Tongue (tissue), 2 donors: ENCODE measurements around the genes ANO5, ANO3, METTL15 and MPPED2.

DNA sequence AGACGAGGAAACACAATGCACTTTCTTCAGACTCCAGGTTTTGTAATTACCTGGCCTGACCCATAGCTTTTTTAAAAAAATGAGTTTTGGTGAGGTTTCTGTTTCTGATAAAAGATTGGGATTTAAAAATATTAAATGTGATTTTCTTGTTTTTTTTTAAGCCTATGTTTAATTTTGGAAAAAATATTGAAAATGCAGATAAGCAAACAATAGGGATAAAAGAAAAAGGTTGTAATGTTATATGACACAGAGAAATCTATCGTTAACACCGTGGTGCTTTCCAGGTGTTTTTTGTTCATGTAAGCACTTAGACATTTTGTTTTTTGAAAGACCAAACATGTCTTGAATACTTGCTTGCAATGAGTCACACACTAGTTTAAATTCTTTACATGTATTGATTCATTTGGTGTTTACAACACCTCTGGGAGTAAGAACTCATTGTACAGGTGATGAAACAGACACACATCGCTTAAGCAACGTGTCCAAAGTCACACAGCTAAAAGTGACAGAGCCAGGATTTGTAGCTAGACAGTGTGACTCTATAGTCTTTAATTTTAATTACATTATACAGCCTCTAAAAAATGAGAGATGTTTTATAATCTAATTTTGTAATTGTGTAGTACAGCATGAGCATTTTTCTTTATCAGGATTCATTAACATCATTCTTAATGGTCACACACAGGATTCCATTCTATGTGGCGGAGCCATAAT is 149.0 kb downstream of the DBX1 start:
- RAMPAGE, long total RNA: no peak

- RAMPAGE, long total RNA: no peak
Observed at GRCh38 chr11:20118080-20118808, 42.0 kb downstream of the DBX1 start.

DNA sequence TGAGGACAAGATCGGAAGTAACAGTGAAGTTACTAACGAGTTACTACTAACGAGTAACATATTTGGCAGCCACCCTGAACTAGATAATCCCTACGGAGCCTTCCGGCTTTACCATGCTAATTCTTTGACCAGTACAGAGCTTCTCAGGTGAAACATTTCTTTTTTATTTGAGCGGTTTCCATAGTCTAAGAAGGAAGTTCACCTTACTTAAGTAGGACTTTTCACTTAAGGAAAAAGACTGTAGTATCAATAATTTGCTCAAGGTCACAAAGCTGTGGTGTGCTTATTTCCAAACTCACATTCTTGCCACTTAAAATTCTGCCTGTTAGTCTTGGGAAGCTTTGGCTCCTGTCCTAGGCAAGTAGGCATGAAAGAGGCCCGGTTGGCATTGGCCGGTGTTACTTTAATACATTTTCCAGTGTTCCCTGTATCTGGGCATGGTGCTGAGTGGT is 1.0 kb downstream of the PRMT3 start:
- RAMPAGE, long total RNA: no peak

DNA sequence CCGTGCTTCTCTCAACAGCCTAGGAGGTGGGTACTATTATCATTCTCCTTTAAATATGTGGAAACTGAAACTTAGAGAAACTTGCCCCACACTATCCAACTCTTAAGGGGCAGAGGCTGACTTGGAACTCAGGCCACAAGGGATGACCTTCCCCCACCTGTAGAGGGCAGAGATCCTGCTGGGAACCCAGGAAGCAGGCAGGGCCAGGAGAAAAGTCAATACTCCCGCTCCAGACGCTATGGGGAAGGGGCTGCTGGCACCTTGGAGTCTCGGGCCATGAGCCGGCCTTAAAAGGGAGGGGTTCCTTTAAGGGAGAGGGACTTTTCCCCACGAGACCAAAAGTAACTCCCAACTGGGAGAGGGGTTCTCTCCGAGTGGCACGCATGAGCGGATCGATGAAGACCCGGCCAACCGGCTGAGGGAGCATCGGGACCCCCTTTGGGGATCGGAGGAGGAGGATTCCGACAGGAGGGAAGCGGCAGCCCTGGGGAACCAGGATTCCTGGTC is 576 bp upstream of the ANO5 start:
- RAMPAGE, long total RNA: no peak

DNA sequence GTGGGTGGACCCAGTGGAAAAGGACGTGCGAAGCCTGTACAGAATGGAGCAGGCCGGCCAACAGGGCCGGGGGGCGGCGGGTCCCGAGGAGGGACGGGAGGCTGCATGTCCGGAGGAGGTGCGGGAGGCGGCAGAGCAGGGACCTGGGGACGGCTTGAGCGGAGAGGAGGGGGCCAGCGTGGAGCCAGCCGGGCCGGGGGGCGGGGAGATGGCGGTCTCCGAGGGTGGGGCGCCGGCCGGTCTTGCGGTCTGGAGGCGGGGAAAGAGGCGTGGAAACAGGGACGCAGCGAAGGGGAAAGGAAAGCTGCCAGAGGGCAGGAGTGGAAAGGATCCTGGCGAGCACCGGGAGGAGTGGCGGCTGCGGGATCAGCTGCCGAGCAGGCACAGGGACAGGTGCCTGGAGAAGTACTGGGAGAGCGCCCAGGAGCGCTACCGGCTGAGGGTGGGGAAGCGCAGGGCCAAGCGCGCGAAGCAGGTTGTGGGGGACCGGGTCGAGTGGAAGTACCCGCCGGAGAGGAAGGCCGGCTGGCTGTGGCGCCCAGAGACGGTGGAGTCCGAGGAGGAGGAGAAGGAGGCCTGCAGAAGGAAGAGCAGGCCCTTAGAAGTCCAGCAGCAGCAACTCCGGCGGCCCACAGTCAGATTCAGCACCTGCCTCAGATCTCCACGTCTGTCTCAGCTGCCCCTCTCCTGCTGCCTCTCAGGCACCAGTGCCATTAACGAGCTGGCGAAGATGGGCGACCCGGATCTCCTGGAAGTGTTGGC is at the start of gene ANO5:
TSS of gene ANO5 (plus strand) at position 323 of the 762 bp plus-strand sequence.
- RAMPAGE, long total RNA: no peak

GRCh38 chr11:22528421-22529319 is 97.0 kb downstream of the FANCF start:
- RAMPAGE, long total RNA: no peak

- RAMPAGE, long total RNA: no peak
Observed at GRCh38 chr11:24734744-24735295, 238.0 kb downstream of the LUZP2 start.

GRCh38 chr11:26331922-26332523 is at the start of gene ANO3:
ANO3 (plus strand) TSS chr11:26332130.
- RAMPAGE, long total RNA: no peak

DNA sequence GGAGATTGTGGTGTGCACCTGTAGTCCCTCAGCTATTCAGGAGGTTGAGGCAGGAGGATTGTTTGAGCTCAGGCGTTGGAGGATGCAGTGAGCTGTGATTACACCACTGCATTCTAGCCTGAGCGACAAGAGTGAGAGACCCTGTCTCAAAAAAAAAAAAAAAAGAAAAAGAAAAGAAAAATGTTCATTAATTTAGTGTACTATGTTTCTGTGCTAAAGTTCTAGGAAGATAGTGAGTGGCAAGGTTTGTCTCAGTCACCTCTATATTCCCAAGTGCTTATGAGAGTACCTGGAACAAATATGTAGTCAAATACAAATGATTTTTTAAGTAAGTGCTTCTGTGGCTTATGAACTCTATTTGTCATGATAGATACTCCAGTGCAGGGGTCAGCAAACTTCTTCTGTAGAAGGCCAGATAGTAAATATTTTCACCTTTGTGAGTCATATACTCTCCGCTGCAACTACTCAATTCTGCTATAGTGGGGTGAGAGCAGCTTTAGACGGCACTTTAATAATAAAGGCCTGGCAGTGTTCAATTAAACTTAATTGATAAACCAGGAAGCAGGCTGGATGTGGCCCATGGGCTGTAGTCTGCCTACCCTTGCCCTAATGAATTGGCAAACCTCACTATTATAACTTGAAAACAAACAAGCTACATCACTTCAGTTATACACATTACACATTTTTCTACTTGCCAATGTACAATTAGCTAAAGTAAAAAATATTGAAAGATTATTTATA is 12.3 kb upstream of the CCDC34 start:
- RAMPAGE, long total RNA: no peak

DNA sequence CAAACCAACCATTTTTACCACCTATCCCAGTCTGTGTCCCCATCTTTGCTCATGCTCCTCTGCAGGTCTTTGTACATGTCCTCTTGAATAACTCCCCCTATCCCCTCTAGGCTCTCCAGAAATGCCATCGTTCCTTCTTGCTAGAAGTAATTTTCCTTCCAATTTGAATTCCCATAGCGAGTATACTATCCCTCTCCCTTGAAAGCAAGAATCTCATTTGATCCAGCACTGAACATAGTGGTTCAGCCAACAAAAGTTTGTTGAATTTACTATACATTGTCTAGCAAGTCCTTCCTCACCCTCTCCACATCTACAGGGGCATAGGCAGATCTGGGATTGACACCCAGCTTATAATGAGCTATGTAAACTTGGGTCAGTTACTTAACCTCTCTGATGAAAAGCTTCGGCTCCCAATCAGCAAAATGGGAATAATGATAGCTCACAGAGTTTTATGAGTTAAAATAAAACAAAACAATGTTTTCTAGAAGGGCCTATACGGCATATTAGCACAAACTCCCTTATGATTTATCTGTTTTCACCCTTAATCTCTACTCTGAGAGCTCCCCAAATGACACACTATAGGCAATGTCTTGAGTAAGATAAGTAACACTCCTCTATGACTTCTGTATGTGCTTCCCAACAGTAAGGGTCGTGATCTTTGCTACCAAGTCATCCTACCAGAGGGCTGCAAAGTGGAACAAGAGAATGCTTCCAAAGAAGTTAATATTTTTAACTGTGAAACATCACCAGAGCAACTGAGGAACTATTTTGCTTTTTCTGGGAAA is 43.2 kb upstream of the CCDC34 start:
- RAMPAGE, long total RNA: no peak

- RAMPAGE, long total RNA: no peak
Observed at GRCh38 chr11:27468959-27469507, 3.6 kb downstream of the LGR4 start.

GRCh38 chr11:27514438-27514942 is 7.9 kb upstream of the LIN7C start:
- RAMPAGE, long total RNA: no peak

- RAMPAGE, long total RNA: no peak
Observed at GRCh38 chr11:27718848-27719609, 18.8 kb upstream of the BDNF start.

DNA sequence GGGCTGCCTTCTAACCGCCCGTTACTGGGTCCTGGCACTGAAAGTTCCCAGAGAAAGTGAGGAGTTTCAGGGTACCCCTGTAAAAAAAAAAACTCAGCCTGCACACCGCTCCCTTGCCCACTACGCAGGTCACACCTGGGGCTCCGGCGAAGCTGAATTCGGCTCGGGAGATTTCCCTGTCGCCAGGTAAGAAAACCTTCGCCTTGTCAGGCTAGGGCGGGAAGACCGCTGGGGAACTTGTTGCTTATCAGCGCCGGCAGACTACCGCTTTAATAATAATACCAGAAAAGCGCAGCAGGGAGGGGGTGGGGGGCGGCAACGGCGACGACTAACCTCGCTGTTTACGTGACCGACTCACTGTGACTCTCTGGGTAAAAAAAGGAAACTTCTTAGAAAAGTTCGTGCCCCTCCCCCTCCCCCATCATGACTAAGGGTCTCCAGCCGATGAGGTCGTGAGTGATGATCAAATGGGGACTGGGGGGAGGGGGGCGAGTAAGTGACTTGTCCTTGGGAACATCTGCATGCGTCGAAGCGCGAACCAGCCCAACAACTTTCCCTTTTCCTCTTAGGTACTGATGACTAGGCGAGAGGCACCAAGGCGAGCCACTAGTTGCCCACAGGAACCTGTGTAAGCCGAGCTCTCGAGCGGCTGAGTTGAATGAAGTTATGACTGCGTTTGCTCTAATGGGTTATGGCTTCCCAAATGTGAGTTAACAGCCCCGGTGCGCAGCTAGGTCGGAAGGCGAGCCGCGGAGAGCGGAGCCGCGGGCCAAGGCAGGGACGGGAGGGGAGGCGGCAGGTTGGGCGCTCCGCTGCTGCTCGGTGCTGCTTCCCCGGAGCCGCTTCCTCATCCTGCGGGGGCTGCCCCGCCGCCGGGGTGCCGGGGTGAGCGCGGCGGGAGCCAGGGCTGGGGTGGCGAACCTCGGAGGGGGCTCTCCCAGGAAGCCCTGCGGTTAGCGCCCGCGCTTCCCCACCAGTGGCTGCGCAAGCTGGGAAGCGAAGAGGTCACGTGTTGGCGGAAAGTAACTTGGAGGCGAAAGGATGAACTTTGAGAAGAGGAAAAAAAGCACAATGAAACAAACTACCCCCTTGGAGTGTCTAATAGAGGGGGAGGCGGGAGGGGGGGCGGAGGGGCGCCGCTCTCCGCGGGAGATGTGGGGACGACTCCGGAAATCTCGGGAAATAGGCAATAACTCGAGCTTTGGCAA is 21.9 kb upstream of the BDNF start:
- RAMPAGE, long total RNA: no peak

DNA sequence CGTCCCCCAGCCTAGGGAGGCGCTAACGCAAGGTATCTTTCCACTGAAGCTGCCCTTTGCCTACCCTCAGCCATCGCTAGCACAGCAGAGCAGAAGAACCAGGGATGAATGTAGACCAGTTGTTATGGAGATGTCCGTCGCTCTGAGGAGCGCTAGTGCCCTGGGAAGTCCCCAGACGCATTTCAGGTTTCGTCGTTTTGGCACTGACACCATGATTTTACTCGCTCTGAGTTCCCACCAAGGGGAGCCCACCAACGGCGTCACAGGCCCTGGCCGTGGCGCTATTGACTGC is 22.7 kb upstream of the BDNF start:
- RAMPAGE, long total RNA: no peak

DNA sequence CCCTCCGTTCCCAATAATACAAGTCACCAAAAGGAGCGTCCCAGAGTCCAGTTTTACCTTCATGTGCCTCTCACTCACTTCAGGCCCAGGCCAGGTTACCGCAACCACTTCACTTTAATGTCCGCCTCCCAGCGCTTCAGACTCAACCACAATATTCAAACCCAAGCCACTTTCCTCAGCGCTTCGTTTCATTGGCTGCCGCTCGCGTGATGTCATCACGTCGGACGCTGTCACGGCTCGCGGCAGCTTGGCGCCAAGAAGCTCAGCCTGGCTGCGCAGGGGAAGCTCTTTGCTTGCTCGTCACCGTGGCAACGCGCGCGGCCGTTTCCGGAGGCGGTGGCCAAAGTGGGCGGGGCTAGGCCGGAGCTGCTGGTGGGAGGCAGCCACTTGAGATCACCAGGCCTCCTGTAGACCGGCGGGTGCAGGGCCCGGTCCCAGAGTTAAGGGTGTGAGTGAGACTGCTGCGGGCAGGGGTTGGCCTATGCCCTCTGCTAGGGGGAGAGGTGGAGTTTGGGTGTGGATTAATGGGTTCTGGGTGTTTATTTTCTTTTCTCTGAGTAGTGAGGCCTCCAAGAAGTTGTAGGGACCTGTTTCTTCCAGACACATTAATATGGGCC is at the start of gene METTL15:
TSS of gene METTL15 (plus strand) at position 382 of the 617 bp plus-strand sequence.
- RAMPAGE, long total RNA: no peak

GRCh38 chr11:29002640-29003207 is 894.5 kb downstream of the METTL15 start:
- RAMPAGE, long total RNA: no peak

GRCh38 chr11:30342453-30343339 is 19.8 kb downstream of the ARL14EP start:
- RAMPAGE, long total RNA: no peak

- RAMPAGE, long total RNA: no peak
Observed at GRCh38 chr11:30456843-30457507, 129.2 kb downstream of the MPPED2 start.

DNA sequence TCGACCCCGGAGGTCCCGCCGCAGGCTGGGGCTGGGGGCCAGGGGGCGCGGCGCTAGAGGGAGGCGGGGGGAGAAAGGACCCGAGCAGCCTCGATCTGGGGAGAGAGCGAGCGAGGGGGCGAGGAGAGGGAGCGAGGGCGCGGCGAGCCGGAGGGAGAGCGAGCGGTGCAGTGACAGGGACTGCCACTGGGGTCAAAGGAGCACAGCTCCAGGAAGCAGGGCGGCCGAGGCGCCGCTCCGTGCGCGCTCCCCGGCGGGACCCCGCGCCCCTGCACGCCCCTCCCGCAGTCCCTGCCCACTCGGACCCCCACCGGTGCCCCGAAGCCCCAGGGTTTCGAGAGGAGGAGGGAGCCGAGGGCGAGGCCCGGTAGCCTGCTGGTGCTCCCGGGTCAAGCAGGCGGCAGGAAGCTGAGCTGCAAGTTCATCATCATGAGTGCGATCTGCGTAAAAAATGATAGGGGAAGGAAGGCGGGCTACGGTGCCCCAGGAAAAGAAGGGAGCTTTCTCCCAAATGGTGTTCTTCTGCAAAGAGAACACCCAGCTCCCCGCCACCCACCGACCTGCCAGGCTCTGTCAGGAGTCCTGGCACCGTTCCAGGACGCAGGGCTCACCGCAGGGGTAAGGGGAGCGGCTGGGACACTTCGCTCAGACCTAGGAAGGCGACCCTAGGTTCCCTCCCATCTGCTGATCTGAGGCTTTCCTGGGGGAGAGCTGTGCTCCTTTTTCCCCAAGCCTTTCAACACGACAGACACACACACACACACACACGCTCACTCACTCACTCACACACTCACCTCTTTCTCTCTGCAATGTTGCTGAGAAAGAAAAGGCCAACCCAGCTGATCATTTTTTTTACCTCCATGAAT is at the start of gene MPPED2:
TSS of gene MPPED2 (minus strand) at position 172 of the 866 bp plus-strand sequence.
- RAMPAGE, long total RNA: no peak